Retinal pigment epithelial cell (primary cell): ENCODE measurements around the gene PTPRE.

GRCh38 chr10:125008195-125009557 is 19.2 kb downstream of the CTBP2 start:
- RRBS, result 25% methylated on average over 5 of the region's 34 CpGs

DNA sequence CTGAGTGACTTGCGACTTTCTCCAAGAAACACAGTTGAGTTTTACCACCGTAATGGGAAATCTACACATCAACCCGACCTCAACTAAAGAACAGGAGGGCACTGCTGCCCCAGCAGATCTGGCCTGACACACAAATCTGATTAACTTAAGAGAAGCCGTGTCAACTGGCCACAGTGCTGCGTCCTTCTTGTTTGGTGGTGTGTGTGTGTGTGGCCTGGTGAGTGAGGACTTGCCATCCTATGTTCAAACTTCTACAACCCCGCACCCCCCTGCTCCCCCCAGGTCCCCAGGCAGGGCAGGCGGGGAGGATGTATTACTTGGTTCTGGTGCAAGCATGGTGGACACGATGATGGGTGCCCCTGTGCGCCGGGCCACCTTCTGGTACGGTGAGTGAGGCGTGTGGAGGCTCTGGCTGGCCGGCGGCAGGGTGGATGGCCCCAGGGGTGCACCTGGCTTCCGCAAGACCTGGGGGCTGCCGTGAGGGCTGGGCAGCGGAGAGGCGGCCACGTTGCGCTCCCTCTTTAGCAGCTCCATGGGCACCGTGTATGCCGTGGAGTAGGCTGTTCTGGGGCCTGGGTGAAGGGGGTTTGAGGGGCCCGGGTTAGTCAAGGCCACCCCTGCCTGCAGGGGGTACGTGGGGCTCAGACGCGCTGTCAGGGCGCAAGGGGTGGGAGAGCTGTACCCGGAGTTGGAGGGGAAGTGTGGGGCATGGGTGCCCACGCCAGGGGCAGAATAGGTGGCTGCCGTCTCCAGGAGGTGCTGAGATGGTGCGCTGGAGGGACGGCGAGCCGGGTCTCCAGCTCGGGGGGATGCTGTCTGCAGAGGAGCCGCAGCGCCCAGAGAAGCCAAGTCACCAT is 1.9 kb downstream of the CTBP2 start:
- RRBS, result 65% methylated on average over 11 of the region's 37 CpGs

- RRBS, result no CpG with 5 or more reads among the region's 5 CpGs
Measured at GRCh38 chr10:125127906-125128540, 100.2 kb upstream of the CTBP2 start.

DNA sequence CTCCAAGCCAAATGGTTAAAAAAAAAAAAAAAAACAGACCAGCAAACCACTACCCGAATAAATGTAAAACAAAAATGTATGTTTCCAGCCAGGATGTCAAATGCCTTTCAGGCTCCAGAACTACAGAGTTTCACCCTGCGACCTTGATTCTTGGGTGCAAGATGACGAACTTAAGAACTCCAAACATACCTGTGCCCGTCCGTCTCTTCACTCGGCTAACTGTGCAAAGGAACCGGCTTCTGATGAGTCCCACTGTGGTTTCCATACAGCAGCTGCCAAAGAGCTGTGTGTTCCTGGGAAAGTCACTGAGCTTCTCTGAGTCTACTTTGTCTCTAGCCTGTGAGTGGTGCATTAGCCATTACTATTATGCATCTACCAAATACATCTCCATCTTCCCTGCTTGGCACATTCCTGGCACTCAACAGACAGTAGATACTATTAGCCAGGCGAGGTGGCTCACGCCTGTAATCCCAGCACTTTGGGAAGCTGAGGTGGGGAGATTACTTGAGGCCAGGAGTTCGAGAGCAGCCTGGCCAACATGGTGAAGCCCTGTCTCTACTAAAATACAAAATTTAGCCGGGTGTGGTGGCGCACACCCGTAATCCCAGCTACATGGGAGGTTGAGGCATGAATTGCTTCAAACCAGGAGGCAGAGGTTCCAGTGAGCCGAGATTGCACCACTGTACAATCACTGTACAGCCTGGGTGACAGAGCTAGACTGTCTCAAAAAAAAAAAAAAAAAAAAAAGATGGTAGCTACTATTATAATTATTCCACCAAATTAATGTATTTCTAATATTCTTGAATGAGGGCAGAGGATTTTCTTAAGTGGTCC is 111.0 kb upstream of the CTBP2 start:
- RRBS, result no CpG with 5 or more reads among the region's 14 CpGs

DNA sequence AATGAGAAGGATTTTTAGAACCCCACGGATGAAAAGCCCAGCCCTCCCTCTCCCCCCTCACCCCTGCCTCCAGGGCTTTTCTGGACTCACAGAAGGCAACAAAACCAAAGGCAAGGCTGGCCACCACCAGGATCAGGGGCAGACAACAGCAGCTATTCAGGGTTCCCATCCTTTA is 126.2 kb upstream of the CTBP2 start:
- RRBS, result no CpG with 5 or more reads among the region's 1 CpG

DNA sequence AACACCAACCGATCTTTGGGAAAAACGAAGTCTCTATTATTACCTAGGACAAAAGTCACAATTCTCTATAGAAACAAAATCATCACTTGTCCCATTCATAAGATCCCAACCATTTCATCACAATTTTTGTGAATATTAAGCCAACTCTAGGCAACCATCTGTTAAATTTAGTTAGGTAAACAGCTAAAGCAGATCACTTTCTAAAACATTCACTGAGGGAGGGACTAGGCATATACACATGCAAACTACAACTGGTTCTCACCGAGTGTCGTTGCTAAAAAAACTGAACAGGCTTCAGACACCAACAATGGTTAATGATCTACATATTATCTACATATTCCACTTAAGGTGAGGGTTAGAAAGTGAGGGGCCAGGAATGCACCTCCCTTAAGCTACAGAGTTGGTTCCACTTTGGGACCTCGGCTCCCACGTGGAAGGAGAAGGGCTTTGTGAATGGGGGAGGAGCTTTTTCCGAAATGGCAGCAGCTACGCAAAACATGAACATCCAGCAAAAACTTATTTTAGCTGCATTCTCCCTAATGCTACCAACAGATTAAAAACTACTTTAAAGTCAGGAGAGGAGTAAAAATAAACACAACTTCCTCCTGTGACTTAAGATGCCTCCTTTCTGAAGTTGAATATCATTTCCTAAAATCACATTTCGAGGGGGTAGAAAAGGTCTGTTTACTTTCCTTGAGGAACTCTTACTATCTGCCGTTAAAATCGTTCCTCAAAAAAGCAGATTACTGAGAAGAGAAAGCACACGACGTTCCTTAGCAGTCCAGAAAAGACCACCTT is 126.7 kb upstream of the CTBP2 start:
- RRBS, result no CpG with 5 or more reads among the region's 13 CpGs

DNA sequence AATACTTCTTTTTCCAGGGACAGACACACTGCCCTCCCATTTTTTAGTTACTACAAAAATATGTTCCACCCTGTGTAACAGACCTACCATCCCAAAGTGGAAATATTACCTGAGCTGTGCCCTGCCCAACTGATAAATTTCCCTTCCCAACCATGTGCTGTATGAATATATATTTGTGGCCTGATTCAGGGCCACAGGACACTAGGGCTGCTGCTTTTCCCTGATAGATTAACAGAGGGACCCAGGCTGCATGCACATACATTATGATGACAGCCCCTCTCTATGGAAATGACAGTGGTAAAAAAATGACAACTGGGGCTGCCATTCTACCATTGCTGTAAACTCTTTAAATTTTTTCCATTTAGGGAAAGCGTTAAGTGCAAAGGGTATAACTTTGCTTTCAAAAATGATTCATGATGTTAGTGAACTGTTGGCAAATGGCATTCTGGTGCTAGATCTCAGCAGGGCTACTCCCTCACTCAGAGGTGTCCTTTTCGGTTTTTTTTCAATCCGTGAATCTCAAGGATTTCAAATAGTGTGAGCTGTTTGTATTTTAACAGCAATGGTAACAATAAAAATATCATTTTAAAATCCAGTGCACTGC is 128.3 kb upstream of the CTBP2 start:
- RRBS, result no CpG with 5 or more reads among the region's 3 CpGs

DNA sequence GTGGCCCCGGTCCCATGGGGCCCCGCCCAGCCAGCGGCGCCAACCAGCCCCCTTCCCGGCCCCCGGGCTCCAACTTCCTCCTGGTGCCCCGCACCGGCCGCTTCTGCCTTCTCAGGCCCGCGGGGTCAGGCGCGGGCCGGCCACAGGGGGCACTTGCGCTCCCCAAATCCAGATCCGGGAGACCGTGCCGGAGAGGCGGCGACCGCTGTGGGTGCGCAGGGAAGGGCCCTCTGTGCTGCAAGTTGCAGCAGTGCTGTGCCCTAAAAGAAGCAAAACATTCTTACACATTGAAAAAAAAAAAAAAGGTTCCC is 133.5 kb upstream of the CTBP2 start:
- RRBS, result 1% methylated on average over 12 of the region's 22 CpGs

DNA sequence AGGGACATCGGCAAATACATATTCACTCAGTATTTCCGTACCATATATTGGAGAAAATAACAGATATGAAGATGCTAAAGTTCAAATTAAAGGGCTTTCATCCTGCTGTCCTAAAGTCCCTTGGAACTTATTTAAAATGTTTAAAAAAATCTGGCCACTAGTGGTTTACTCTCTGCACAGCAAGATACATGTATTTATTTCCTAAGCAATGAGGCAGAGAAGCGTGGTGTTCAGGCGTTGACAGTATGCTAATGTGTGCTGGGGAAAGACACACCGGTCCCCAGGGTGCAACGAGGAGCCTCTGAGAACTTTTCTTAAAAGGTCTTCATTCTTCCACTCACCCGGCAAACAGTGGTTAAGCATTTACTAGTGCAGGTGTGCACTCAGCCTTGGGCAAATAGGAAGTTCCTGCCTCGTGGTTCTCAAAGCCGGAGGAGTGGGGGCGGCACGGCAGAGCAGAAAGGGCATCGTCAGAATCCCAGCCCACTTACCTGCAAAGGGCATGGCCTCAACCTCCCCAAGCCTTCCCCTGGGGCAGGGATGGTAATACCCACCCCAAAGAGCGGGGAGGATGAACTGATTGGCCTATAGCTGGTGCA is 316.7 kb upstream of the CTBP2 start:
- RRBS, result 41% methylated on average over 3 of the region's 13 CpGs

- RRBS, result no CpG with 5 or more reads among the region's 34 CpGs
Measured at GRCh38 chr10:125719798-125720436, 408 bp downstream of the EDRF1 start.

DNA sequence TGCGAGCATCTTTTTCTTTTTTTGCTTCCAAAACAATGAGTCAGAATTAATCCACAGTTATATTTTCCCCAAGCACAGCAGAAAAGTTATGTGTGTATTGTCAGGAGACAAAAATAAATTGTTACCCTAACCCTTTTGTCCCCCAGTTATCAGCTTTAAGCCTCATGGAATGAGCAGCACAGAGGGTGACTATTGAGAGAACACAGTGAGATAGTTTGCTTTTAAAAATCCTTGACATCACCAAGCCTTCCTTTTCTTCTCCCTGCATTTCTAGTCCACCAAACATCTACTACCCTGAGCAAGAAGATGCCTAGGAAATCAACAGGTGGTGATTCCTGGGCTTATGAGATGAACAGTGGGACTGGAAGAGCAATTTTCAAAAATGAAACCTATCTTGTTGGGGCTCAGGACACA is 27.9 kb downstream of the BCCIP start:
- RRBS, result no CpG with 5 or more reads among the region's 1 CpG

- RRBS, result no CpG with 5 or more reads among the region's 2 CpGs
Measured at GRCh38 chr10:125894294-125894505, 2.2 kb upstream of the FANK1 start.

DNA sequence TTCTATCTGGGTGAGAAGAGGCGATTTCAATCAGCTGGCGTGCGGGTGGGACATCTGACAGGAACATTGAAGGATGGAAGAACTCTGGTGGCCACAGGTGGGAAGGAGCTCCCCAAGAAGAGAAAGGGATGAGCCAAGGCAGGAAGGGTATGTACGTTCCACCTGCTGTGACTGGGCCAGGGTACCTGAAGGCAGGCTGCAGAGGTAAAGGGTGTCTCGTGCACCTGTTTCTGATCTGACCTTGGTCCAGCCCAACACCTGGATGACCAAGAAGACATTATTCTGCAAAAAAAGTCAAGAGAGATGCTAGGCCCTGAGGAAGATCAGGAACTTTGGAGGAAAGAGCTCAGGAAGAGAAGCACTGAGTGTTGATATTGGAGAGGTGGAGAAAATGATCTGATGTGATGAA is 38.3 kb upstream of the DOCK1 start:
- RRBS, result no CpG with 5 or more reads among the region's 5 CpGs

DNA sequence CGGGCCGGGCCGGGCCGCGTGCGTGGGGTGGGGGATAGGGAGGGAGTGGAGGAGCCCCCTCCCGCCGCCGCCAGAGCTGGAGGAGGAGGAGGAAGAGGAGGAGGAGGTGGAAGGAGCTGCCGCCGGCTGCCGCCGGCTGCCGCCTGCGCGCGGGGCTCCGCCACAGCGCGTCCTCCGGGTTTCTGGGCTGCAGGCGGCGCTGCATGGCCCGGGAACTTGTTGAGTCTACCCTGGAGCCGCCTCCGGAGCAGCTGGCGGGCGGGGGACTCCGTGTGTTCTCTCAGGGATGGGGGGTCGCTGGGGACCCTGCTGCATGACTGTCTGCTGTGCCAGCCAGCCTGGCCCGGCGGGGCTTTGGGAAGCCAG is 225 bp upstream of the INSYN2A start:
- RRBS, result 2% methylated on average over 15 of the region's 32 CpGs

DNA sequence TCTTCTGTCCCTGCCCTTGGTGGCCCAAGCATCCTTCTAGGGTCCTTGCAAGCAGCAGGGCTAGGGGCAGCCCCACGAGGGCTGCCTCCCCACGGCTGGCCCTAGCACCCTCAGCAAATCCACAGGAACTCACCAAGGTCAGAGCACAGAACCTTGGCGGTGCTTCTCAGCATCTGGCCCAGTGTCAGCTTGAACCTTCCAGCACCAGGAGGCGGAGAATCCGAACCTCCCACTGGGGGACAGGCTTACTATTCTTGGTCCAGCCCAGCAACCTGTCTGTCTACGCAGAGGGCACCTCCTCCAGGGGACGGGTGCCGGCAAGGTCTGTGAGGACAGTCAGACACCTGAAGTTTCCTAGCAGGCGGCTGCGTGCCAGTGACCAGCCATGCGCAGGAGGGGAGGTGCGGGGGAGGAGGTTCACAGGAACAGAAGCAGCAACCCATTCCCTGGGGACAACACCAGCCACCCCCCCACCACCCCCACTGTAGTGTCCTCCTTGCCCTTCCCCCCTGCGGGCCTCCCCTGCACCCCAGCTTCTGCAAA is 107.8 kb upstream of the NPS start:
- RRBS, result no CpG with 5 or more reads among the region's 13 CpGs

DNA sequence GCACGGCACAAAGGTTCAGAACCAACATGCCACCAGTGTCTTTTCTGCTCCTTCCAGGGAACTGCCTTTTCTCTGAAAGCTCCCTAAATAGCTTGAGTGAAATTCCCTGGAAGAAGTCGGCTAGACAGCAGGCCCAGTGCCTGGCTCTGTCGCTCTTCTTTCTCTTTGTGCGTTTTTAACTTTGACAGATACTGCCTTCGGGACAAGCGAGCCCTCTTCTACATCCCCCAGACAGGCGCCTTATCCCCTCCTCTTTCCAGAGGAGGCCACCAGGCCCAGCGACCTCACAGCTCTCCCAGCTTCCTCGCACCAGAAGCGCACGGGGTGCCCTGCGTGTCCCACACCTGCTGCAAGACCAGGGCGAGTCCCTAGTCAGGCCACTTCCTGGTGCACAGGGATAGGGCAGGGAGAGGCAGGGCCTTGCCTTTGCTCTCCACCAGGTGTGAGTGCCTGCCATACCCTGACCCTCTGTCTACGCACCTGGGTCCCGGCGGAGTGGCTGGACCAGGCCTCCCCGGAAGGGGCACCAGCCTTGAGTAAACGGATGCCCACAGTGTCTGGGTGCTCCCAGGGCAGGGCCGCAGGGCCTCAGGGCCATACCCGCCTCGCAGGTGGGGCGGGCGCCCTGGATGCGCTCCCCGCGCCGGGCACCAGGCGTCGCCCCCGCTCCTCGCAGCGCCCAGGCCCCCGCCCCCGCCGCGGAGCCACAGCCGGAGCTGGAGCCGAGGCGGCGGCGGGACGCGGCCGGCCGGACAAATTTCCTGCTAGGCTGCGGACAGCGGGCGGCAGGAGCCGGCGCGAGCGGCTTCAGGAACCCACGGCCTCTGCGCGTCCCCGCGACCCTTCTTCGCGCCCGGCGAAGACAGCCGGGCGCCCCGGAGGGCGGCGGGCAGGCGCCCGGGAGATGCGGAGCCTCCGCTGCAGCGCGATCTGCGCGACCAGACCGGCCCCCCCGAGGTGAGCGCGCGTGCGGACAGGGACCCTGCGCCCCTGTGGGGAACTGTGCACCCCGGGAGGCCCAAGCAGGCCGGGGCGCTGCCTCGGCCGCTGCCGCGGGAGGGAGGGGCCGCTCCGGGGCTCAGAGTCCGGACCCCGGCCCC is at the start of gene PTPRE:
Gene PTPRE, plus strand, starts transcription at position 751 of the 1,100 bp plus-strand sequence.
- RRBS, result under 1% methylated on average over 51 of the region's 92 CpGs

DNA sequence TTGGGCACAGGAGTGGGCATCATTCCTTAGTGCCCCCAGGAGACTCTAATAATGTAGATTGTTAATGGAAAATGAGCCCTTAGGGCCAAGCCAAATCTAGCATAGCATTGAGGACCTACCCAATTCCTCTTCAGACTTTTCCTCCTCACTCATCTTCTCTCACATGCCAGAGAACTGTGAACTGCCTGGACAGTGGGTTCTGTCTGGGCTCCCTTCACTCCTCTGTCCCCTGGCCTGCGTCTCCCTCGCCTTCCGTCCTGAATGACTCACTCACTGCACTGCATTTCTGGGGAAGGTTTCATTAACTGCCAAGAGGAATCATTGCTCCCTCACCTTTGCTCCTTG is 89.2 kb downstream of the MKI67 start:
- RRBS, result no CpG with 5 or more reads among the region's 3 CpGs

DNA sequence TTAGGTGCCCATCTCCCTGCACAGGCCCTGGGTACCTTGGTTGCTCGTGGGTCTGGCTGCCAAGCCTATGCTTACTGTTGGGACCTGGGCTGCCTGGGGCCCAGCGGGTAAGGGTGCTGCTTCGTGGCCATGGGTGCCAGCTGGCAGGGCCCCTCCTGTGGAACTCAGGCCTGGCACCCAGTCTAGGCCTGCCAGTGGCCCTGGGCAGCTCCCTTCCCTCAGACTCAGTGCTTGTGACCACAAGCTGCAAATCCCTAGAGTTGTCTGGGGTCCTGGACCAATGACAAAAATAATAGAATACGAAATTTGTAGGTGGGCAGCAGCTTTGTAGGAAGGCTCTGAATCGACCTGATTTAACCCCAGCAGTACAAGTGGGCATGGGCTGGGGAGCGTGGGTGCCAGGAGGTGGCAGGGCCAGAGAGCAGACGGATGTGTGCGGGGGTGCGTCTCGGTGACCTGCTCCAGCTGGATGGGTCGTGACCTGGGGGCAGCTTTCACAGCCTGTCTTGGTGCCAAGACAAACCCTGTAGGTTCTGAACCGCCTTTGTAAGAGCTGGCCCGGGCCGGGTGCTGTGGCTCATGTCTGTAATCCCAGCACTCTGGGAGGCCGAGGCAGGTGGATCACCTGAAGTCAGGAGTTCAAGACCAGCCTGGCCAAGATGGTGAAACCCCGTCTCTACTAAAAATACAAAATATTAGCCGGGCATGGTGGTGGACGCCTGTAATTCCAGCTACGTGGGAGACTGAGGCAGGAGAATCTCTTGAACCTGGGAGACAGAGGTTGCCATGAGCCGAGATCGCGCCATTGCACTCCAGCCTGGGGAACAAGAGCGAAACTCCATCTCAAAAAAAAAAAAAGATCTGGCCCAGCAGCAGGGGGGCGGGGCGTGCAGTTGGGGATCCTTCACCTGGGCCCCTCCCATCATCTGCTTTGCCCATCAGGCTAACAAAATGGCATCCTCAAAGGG is 69.6 kb downstream of the MKI67 start:
- RRBS, result no CpG with 5 or more reads among the region's 25 CpGs

GRCh38 chr10:128059201-128060376 is 66.6 kb downstream of the MKI67 start:
- RRBS, result 96% methylated on average over 1 of the region's 19 CpGs